Panc1 (cell line): ENCODE data around the genes KRTAP4-7, KRTAP4-11, KRTAP4-3, KRTAP9-2, KRTAP9-8 and KRT31.

- RRBS, 2 experiments: no CpG with 5 or more reads among the region's 5 CpGs
Measured at GRCh38 chr17:41083929-41084305, at the start of gene KRTAP4-7. KRTAP4-7 (plus strand) TSS chr17:41084150.

- RRBS, 2 experiments: no CpG with 5 or more reads among the region's 3 CpGs
Measured at GRCh38 chr17:41118196-41118537, at the start of gene KRTAP4-11. KRTAP4-11 (minus strand) TSS chr17:41118373.

GRCh38 chr17:41167941-41168307 is at the start of gene KRTAP4-3:
KRTAP4-3 (minus strand) TSS chr17:41168221.
- RRBS, 2 experiments: no CpG with 5 or more reads among the region's 5 CpGs

DNA sequence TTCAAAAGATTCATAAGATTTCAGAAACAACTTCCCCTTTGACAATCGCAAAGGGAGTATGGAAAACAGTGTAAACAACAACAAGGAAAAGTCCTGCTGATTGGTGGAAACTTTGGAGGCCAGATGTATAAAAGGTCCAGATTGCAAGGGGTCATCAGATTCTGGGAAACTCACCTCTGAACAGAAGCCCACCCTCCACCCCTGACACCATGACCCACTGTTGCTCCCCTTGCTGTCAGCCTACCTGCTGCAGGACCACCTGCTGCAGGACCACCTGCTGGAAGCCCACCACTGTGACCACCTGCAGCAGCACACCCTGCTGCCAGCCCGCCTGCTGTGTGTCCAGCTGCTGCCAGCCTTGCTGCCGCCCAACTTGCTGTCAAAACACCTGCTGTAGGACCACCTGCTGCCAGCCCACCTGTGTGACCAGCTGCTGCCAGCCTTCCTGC is at the start of gene KRTAP9-2:
TSS of gene KRTAP9-2 (plus strand) at position 203 of the 449 bp plus-strand sequence.
- RRBS, 2 experiments: no CpG with 5 or more reads among the region's 3 CpGs

DNA sequence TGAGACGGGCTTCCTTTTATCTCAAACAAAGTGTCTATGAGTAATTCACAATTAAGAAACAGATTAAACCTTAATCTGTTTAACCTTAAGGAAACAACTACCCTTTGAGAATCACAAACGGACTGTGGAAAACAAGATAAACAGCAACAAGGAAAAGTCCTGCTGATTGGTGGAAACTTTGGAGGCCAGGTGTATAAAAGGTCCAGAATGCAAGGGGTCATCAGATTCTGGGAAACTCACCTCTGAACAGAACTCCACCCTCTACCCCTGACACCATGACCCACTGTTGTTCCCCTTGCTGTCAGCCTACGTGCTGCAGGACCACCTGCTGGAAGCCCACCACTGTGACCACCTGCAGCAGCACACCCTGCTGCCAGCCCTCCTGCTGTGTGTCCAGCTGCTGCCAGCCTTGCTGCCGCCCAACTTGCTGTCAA is at the start of gene KRTAP9-8:
TSS of gene KRTAP9-8 (plus strand) at position 223 of the 434 bp plus-strand sequence.
- RRBS, 2 experiments: no CpG with 5 or more reads among the region's 4 CpGs

GRCh38 chr17:41397004-41397780 is at the start of gene KRT31:
KRT31 (minus strand) TSS chr17:41397608.
- RRBS, 2 experiments: no CpG with 5 or more reads among the region's 17 CpGs

DNA sequence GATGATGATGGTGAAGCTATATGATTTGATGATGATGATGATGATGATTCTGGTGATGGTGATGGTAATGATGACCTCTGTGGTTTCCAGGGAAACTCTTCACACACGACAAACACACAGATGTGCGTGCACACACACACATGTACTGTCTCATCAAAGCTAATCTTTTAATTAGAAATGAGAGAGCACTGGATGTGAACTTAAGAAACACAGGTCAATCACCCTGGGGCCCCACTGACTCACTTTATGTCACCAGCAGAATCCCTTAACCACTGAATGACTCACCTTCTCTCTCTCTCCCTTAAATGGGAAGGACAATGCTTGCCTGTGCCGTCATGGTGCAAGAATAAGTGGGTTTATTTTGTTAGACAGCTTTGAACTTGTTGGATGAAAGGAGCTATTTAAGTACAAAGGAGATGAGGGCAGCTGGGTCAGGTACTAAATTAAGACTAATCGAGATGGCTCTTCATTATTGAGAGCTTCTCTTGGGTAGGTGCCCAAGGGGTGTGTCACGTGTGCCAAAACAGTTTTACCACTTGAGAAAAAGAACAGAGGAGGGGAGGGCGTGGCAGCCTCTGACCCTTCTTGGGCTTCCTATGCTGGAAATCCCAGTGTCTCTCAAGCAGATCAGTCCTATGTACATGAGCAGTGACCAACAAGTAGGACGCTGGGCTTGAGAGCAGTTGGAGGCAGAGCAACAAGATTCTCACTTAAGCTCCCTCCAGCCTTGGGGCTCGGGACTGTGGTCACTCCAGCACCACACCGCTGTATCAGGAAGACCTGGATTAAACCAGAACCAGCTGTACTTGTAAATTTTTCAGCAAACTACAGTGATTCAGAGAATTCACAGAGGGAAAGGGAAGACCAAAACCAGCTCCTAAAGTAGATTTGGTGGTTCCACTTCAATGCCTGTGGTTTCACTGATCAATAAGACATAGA is 6.7 kb upstream of the KRT31 start:
- RRBS, 2 experiments: no CpG with 5 or more reads among the region's 9 CpGs

- RRBS, 2 experiments: no CpG with 5 or more reads among the region's 4 CpGs
Measured at GRCh38 chr17:41511132-41511594, 5.8 kb upstream of the KRT13 start.

DNA sequence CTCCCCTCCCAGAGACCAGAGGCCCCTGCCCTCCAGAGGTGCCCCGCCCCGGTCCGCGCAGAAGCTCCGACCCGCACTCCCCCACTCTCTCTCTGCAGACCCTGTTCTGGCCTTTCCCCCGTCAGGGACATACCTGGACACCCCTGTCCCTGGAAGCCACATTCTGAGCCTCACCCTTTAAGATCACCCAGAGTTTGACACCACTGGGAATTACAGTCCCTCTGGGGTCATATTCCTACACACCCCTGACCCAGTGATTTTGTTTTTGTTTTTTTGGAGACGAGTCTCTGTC is 292 bp upstream of the KRT19 start:
- RRBS, 2 experiments: no CpG with 5 or more reads among the region's 8 CpGs

GRCh38 chr17:41529850-41530658 is 1.9 kb upstream of the KRT19 start:
- RRBS, 2 experiments: no CpG with 5 or more reads among the region's 6 CpGs

DNA sequence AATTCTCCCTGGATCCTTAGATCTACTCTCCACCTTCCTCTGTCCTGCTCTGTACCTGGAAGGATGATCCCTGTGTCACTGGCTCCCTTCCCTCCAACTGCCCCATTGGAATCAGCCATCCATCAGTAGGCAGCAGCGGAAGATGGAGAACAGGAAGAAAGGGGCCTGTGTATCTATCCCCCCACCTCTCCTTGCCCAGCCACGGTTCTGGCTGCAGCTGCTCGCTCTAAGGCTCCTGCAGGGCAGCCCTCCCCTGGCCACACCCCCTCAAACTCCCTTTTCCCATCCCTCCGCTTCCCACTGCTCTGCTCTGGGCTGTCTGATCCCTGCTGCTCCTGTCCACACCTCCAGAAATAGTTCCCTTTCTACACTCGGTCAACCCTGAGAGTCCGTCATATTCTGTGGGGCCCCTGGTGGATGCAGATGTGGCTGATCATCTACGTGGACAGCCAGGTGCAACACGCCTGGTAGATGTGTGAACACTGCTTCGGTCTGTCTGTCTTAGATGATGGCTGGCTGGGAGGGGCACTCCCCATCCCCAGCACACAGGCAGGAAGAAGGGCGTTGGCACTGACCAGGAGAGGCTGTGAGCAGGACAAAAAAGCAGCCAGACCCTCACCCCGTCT is 19.2 kb upstream of the KRT19 start:
- RRBS, 2 experiments: no CpG with 5 or more reads among the region's 11 CpGs

- RRBS, 2 experiments: no CpG with 5 or more reads among the region's 16 CpGs
Measured at GRCh38 chr17:41619063-41619703, 5.2 kb downstream of the KRT17 start.

GRCh38 chr17:41689672-41690381 is 1.1 kb downstream of the EIF1 start:
- RRBS, 2 experiments: no CpG with 5 or more reads among the region's 15 CpGs

DNA sequence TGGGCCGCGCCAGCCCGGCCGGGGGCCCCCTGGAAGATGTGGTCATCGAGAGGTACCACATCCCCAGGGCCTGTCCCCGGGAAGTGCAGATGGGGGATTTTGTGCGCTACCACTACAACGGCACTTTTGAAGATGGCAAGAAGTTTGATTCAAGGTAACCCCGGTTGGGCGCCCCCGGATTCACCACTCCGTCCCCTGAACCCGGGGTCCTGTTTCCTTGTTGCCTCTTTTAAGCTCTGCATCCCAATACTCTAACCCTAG is 252 bp downstream of the FKBP10 start:
- RRBS, 2 experiments: 1 to 10% methylated on average over 8 of the region's 13 CpGs

DNA sequence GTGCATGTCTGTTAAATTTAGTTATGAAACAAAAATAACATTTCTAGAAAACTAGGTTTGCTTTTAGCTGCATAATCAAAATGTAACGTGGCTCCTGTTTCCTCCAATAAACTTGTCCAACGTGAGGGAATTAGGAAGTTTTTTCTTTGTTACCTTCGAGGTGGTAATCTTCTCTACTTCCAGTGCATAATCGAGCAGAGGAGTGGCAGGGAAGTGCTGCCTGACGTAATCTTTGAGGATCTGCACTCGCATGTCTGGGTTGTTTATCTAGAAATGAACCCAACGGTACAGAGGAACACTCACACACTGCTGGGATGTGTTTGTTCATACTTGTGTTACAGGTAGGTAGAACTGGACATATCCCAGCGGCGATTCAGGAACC is 4.1 kb upstream of the KLHL11 start:
- RRBS, 2 experiments: no CpG with 5 or more reads among the region's 9 CpGs

DNA sequence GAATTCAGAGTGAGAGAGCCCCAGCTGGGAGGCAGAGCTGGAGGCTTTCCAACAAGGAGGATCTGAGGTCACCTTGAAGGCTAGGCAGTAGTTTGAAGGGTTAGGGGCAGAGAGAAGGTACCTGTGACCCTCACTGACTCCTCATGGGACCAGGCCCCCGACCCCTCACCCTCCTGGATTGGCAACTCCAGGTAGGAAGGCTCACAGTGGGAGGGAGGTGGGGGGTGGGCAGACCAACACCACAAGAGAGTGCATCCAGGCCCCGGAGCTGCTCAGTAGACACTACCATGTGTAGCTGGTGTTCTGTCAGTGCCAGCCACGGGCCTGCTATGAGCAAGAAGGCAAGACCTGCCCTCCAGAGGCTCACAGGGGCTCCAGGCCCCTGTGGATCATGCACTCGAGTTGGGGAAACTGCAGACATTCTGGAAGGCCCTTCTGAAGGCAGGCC is 6.0 kb upstream of the CNP start:
- RRBS, 2 experiments: no CpG with 5 or more reads among the region's 4 CpGs

DNA sequence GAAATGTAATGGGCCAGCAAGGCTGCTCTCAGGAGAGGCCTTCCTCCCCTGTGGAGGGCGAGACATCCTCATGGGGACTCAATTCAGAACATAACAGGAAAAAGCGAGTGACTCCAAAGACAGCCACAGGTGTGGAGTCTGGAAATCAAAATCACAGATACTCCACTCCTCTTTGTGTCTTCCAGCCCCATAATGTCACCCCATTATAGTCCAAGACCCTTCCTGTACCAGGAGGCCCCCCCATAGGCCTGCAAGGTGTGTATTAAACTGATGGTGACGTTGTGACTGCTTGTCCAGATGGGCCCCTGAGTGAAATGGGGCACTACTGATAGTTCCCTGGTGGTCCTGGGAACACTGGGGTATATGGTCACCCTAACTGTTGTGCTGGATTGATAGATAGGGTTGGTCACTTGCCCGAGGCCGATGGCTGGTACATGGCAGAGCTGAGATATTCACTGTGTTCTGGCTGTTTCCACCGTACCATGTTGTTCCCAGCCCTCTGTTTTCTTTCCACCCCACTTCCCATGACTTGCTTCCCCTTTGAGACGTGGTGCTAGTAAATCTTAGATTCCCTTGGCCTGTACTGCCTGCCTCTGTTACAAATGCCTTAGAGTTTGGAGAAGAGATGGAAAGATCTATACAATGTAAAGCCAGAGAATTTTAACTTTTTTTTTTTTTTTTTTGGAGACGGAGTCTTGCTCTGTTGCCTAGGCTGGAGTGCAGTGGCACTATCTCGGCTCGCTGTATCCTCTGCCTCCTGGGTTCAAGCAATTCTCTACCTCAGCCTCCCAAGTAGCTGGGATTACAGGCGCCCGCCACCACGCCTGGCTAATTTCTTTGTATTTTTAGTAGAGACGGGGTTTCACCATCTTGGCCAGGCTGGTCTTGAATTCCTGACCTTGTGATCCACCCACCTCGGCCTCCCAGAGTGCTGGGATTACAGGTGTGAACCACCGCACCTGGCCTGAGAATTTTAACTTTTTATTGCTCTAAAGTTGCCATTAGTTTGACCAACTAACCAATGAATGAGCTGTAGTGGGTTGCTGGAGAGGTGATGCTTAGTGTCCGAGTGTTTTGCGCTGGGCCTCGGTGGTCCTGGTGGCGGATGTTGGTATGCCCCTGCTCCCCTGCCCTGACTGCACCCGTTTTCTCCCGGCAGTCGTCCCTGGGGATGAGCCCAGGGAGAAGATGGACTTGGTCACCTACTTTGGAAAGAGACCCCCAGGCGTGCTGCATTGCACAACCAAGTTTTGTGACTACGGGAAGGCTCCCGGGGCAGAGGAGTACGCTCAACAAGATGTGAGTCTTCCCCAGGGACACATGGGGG is 4.6 kb downstream of the CNP start:
- RRBS, 2 experiments: 96% methylated on average over 5 of the region's 27 CpGs; no CpG with 5 or more reads in 1 of the 2 experiments

- RRBS, 2 experiments: 78 to 79% methylated on average over 3 of the region's 11 CpGs
Measured at GRCh38 chr17:42023406-42023998, 3.6 kb downstream of the NKIRAS2 start.

GRCh38 chr17:42028488-42028920 is 8.6 kb downstream of the NKIRAS2 start:
- RRBS, 2 experiments: no CpG with 5 or more reads among the region's 11 CpGs

- RRBS, 2 experiments: 87 to 91% methylated on average over 13 to 15 of the region's 77 CpGs
Measured at GRCh38 chr17:42039757-42040625, 10.4 kb downstream of the C17orf113 start.